Airway epithelial cell (primary cell): ENCODE measurements around the gene MICAL1.

DNA sequence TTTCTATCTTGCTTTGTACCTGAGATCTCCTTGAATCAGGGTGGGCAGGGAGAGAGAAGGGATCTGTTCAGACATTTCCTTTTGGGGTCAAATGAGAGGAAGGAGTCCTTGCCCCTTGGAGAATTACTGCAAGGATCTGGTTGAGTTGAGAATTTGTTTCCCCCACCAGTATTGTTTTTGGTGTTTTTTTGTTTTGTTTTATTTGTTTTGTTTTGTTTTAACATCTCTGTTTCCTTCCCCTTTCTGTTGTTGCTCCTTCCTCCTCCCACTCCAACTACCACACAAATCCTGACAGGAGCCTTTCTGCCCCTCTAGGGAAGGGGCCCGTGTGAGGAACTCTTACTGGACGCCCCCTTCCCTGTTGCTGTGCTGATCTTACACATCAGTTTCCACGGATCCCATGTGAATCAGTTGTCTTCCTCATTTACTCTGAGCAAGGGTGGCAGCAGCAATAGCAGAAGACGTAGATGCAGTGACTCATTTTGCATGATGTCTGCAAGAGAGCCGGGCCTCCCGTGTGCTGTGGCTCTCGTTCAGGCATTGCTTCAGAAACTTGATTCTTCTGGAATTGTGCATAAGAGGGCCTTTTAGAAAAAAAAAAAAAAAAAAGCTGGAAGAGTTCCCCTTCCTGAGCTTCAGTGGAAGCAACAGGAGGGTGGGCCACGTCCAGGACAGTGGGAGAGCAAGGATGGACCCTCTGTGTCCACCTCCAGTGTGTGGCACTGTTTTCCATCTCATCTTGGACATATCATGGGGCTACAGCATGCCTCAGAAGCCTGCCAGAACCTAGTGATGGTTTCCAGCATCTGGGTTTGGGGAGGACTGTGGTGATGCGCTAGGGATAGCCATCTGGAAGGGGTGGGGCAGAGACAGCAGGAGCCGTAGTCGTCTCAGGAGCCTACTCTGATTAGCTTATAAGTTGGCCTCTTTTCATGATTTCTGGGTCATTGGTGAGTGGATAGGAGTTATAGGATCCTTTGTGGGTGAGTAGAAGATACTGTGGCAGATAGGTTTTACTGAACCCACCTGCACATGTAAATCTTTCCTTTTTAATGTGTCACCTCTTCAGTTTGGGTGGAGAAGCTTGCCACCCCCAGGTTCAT, 62.0 kb downstream of the FOXO3 start:
- RAMPAGE, long total RNA: no peak

GRCh38 chr6:108635909-108636193, 75.1 kb downstream of the FOXO3 start:
- RAMPAGE, long total RNA: no peak

GRCh38 chr6:108733601-108734016, 114.6 kb upstream of the ARMC2 start:
- RAMPAGE, long total RNA: no peak

DNA sequence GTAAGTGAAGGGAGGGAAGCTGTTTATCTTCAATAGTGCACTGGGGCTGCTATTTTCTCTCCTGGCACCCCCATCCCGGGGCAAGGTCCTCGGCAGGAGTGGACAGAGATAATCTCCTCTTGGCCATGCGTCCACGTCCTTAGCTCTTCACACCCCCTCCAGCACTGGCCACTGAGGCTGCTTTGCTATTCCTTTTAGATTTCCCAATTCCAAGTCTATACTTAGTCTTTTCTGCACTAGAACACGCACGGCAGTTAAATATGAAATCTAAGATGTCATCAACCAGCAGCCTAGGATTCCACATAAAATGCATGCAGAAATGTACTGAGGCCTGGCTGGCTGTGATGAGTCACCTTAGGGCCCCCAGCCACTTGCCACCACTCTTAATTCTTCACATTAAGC, 87.8 kb upstream of the ARMC2 start:
- RAMPAGE, long total RNA: no peak

- RAMPAGE, long total RNA: no peak
Observed at GRCh38 chr6:108798311-108798952, 49.8 kb upstream of the ARMC2 start.

GRCh38 chr6:108839281-108839703, 8.9 kb upstream of the ARMC2 start:
- RAMPAGE, long total RNA: no peak

GRCh38 chr6:108851037-108851410, 2.8 kb downstream of the ARMC2 start:
- RAMPAGE, long total RNA: no peak

- RAMPAGE, long total RNA: no peak
Observed at GRCh38 chr6:108920762-108921056, 72.5 kb downstream of the ARMC2 start.

DNA sequence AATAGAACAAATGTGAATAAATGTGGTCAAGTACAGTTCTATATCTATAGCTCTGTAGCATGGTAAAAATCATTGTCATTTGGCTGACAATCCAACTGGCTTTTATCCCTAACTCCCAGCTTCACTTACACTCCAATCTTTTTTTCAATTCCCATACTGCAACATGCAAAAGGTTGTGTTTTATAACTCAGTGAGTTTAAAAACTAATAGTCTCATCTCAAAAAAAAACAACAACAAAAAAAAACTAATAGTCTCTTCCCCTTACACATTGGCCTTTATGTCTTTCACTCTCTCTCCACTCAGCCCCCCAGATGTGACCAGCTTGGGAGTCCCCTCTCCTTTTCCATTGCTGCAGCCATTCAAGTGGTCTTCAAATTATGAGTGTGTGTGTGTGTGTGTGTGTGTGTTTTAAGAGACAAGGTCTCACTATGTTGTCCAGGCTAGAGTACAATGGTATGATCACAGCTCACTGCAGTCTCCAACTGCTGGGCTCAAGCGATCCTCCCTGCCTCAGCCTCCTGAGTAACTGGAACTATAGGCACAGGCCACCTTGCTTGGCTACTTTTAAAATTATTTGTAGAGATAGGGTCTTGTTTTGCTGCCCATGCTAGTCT, 103.7 kb downstream of the SESN1 start:
- RAMPAGE, long total RNA: no peak

DNA sequence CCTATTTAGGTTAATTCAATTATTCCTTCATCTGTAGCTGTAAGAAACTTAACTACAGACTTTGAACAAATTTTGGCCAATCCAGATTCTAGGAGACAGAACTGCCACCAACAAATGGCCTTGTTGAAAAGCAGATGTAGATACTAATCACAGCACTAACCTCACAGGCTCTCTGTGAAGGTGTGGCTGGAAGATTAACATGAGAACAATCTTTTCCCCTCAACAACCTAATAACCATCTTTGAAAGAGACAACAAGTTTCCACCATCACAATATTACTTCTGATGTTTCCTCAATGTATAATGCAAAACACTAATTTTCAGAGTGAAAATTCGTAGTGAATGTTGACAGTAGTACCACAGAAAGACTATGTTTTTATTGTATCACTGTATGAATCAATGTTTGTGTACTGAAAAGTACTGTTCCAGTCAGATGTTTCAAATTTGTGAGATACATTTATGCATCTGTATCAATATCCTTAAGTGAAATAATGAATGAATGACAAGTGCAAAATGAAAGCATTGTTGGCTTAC, 87.7 kb downstream of the SESN1 start:
- RAMPAGE, long total RNA: no peak

DNA sequence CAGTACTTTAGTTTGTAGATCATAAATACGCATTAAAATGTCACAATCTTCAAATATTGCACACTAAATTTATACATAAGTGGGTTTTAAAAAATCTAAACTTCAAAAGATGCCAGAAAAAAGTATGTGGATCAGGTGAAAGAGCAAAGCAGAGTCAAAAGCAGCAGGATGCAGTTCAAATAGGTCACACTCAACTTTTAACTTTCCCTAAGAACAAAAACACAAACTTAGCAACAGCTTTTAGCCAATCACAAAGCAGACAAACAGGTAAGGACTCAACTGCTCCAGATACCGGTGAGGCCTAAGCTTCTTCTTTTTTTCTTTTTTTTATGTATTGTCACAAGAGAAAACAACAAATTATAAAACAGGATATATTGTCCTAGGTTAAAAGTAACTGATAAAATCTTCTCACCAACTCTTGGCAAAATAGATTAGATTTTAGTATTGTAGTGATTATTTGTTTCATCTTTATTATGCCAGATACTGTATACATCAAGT, 74.7 kb downstream of the SESN1 start:
- RAMPAGE, long total RNA: no peak

DNA sequence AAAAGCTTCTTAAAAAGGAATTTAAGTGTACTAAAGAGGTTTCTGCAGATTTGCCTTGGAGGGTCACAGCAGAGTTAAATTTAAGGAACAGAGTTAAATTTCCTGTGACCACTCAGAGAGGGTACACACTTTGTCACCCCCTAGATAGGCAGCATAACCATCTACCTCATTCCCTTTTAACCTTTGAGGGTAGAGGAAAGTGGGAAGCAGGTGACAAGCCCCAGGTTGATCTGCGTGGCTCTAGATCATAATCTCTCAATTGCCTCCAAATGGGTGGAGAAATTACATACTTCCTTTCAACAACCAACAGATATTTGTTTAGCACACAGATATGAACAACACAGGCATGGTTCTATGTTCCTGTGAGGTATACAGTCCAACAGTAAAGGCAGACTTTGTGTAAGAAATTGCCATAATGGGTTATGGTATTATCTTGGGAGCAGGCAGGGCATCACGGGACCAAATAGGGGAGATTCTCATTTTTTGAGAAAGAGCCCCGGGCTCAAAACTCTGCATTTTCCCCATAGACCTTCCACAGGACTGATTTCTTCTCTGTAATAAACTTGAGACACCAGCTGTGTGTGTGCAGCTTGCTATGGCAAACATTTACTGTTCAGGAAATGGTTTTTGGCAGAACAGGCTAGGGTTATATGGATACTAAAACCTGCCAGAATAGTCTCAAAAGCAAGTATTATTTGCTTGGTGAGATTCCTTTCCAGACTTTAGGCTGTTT, 126.3 kb downstream of the CD164 start:
- RAMPAGE, long total RNA: no peak

GRCh38 chr6:109292180-109292969, 89.9 kb downstream of the CD164 start:
- RAMPAGE, long total RNA: no peak

- RAMPAGE, long total RNA: no peak
Observed at GRCh38 chr6:109295456-109295951, 86.8 kb downstream of the CD164 start.

DNA sequence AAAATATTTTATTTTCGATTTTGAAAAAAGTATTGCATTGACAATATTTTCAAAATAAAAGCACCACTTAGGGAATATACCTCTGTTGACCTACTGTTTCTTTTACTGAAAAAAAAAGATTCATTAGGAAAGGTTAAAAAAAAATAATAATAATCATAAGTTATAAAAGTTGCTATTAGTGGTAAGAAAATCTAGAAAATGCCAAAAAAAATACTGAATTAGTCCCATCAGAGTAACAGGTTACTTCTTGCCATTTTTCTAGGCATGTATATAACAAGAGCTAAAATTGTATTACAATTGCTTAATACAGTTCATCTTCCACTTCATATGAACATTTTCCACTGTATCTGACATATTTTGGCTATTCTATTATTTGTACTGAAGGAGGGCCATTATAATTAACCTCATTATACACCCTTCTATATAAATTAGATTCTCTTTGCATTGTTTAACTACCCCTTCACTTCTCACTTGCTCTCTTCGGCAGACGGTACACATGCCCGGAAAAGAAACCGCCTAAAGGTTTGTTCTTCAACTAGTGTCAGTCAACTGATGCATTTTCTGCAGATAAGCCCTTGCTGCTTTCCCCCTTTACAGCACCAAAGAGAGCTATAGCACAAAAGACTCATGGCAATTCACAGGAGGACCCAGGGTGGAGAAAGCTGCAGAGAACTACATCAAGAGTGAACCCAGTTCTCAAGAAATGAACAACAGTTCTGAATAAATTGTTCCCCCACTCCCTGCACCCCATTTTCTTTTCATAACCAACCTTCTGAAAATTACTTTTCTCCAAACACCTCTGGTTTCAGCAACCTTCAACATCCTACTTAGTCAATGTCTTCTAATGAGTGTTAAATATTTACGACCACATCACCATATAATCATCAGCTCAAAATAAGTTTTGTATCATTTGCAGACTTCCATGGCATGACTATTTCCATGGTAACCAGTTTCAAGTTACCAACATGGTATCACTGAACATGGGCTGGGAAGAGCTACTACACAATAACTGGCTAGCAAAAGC, 9.0 kb downstream of the CD164 start:
- RAMPAGE, long total RNA: no peak

- RAMPAGE, long total RNA: no peak
Observed at GRCh38 chr6:109449567-109450247, 5.9 kb downstream of the MICAL1 start.

DNA sequence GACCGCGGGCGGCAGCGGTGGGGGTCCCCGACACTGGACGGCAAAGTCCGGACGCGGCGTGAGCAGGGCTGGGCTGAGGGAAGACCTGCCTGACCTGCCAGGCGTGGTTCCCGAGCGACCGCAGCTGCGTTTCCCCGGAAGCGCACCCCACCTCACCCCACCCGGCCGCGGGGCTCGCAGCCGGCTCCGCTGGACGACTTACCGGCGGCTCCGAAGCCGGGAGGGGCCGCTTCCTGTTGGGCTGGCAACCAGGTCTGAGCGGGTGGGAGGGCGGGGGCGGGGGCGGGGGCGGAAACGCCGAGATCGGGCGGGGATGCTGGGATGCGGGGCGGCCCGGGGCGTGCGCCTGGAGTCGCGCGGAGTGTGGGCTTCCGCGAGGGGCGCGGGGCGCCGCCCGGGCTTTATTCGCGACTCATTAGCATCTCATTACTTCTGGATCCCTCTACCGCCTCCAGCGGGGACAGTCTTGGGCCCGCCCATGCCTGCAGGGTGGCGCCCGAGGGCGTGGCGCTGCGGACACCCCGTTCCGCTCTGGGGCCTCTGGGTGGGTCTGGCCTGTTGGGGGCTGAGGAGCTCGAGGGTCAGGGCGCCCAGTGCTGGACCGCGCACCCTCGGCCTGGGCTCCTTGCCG, at the start of gene MICAL1:
Gene MICAL1 (minus strand): TSS at position 256 of the 631 bp plus-strand sequence.
- RAMPAGE, long total RNA: no peak

GRCh38 chr6:109869767-109870188, 108.3 kb upstream of the GPR6 start:
- RAMPAGE, long total RNA: no peak

DNA sequence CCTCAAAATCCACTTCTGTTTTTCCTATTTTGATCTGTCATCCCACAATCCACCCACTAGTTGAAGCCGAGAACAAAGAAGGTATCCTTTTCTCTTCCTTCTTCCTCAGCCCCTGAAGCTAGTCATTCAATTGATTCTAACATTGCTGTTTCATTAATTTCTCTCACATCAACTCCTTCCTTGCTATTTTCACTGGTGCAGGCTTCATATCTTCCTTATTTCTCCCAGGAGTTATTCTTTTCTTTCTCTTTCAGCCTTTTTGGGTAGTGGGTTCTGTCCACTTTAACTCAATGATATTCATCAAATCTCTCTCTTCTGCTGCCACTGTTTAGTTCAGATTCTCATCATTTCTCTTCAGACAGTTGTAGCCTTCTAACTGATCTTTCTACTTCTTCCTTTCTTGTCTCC, 2.2 kb downstream of the CDC40 start:
- RAMPAGE, long total RNA: no peak

DNA sequence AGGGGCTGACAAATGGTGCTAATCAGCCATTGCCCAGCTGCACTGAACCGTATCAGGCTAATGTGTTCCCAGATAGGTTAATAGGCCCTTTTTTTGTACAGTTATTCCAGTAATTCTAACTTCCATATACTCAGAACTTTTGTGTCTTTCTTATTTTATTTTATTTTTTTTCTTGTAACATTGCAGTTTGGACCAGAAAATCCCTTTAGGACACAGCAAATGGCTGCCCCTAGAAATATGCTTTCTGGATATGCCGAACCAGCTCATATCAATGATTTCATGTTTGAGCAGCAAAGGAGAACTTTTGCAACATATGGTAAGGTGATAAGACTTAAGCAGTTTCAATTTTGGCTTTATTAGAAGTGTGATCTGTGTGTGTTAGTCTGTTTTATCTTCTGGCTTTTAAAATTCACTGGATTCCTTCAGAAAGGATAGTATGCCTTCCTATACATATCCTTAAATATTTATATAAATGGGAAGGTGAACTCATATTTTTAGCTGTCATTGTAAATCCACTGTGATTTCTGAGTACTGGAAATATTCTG, 21.2 kb downstream of the CDC40 start:
- RAMPAGE, long total RNA: no peak